Ureter (tissue), 1 donor: ENCODE data around the gene TFB1M.

- PRO-cap: no peak
Observed at GRCh38 chr6:152391121-152391634, 246.0 kb downstream of the SYNE1 start.

- PRO-cap: no peak
Observed at GRCh38 chr6:152565920-152566305, 71.2 kb downstream of the SYNE1 start.

DNA sequence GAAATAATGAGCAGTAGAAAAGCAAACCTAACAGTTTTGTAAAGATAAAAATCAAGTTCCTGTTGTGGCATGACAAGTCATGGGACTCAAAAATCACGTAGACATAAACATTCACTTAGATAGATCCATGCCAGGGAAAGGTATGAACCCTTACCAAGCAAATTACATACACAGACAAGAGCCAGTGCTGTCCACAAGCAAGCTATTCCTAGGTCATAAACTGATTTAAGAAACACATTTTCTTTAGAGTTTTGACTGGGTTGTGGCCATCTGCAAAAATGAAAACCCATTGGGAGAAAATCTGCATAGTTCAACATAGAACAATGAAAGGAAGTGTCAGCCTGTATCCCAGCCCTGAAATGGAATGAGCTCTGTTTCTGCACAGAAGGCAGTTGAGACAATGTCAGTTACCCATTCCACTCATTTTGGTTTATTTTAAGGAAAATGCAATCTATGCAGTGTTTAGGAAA, 2.1 kb upstream of the MYCT1 start:
- PRO-cap: no peak

DNA sequence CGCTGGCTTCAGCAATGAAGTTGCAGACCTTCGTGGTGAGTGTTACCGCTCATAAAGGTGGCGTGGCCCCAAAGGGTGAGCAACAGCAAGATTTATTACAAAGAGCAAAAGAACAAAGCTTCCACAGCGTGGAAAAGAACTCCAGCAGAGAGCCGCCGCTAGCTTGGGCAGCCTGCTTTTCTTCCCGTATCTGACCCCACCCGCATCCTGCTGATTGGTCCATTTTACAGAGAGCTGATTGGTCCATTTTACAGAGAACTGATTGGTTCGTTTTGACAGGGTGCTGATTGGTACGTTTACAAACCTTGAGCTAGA, 182.9 kb upstream of the OPRM1 start:
- PRO-cap: no peak

- PRO-cap: no peak
Observed at GRCh38 chr6:154156000-154156614, 117.1 kb downstream of the OPRM1 start.

DNA sequence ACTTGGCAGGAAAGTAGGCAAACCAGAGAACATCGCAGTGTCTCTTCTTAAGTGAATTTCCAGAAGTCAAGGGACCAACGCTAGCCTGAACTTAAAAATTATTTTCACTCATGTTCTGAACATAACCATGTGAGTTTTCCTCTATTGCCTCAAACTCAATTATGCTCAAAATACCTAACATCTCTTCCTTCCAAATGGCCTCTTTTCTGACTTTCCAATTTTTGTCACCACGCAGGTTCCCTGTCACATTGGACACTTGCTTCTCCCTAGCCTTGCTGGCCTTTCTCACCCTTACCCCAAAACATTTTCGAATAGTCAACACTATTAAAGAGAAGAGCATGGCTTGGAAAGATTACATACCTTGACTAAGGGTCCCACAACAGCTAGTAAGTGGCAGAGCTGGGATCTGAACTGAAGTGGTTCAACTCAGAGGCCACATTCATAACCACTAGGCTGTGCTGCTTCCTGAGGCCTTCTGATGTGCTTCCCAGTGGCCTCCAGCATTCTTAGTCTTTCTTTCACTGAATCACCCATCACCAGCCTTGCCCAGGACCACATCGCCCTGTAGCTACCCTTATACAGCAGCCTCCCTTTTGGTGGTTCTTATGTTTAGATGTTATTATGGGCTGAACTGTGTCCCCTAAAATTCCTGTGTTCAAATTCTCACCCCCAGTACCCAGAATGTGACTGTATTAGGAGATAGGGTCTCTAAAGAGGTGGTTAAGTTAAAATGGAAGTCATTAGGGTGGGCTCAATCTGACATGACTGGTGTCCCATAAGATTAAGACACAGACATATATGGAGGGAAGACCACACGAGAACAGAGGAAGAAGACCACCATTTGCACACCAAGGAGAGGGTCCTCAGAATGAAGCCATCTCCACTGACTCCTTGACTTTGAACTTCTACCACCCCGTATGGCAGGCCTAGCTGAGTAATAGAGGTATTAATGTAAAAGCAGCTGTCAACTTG, 60.6 kb upstream of the IPCEF1 start:
- PRO-cap: no peak

- PRO-cap: no peak
Observed at GRCh38 chr6:154460358-154460919, 50.0 kb downstream of the CNKSR3 start.

GRCh38 chr6:154996798-154997463, 1.8 kb downstream of the TIAM2 start:
- PRO-cap: no peak

DNA sequence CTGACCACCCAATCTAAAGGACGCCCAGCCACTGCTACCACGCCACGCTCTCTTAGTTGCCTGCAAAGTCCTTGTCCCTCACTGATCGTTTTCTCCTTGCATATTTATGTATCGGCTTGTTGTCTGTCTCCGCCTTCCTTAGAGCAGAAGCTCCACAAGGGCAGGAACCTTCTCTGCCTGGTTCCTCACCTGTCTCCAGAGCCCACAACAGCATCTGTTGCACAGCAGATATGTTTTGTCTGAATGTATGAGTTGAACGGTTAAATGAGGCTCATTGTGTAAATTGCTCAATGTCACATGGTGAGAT, 96.0 kb downstream of the TIAM2 start:
- PRO-cap: no peak

- PRO-cap: no peak
Observed at GRCh38 chr6:155182945-155183626, 80.7 kb upstream of the CLDN20 start.

- PRO-cap: no peak
Observed at GRCh38 chr6:155221144-155221529, 42.7 kb upstream of the CLDN20 start.

GRCh38 chr6:155314385-155315348, at the start of gene TFB1M:
TSS of gene TFB1M (minus strand) at chr6:155314484.
- PRO-cap: bidirectional peak, plus-strand start at chr6:155314618, minus-strand start at chr6:155314484

- PRO-cap: no peak
Observed at GRCh38 chr6:156778175-156778518, 969 bp downstream of the ARID1B start.

- PRO-cap: no peak
Observed at GRCh38 chr6:156827359-156827755, 50.2 kb downstream of the ARID1B start.

DNA sequence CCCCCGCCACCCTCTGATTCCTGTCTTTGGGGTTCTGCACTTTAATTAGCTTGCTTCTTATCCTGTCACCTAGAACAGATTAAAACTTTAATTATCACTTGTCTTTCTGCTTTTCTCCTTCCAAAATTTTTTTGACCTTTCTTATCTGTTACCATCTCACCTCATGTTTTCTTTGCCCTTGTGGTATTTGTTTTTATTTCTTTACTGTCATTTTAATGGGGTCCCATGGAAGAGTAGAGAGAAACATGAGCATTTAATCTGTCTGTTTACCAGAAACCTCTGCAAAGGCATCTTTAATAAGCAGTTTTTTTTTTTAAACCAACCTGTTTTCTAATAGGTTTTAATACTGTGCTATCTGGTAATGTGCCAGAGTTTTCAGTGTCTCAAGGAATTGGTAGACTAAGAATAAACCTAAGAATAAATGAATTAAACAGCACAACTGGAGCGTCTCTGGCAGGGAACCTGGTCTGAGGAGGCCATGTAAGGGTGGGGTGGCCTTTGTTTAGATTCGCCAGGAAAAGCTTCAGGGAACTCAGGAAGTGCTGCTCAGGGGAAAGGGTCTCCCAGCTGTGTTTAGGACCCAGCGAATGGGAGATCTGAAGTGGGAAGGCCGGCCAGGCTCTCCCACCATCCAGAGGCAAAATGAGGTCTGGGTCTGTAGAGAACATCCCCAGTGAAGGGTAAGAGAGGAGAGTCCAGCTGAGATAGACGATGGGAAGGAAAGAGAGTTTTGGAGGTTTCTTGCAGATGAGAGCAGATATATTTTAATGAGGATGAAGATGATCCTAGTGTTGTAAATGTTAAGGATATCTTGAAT, 69.9 kb downstream of the ARID1B start:
- PRO-cap: no peak

GRCh38 chr6:157005933-157006690, 228.9 kb downstream of the ARID1B start:
- PRO-cap: no peak

- PRO-cap: no peak
Observed at GRCh38 chr6:157022169-157022467, 244.9 kb downstream of the ARID1B start.

GRCh38 chr6:157029818-157030502, 252.8 kb downstream of the ARID1B start:
- PRO-cap: no peak

DNA sequence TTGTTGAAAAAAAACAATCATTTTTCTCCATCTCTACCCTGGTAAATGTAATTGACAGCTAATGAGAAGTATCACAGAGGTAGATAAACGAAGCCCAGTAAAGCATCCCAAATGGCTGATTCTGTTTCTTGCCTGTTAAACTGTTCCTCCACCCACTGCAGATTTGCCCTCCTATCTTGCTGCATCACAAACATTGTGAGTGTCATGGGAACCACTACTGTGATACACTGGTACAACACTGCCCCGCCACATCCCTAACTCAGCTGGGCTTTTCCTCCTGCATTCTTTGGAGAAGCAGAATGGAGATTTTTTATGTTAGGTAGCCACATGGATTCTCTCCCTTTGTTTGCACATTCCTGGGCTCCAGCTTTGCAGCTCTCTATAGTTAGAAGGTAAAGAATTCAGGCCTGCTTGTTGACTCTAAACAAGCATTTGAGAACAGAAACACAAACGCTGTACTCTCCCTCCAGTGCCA, 234.1 kb downstream of the TMEM242 start:
- PRO-cap: no peak

GRCh38 chr6:157206984-157207377, 116.3 kb downstream of the TMEM242 start:
- PRO-cap: no peak